ENCODE results near the gene RGMA.

- RAMPAGE, long total RNA: no peak
- RRBS: no CpG with 5 or more reads among the region's 5 CpGs
PRO-cap:
- standard: no peak
- CoPRO, capped RNA only, 2 experiments: no peak in any of the 2 experiments
- CoPRO, capped and uncapped RNA, 2 experiments: no peak in any of the 2 experiments
- CoPRO, uncapped RNA only, 2 experiments: no peak in any of the 2 experiments
CAGE:
- cytosol, long polyA plus RNA: no peak
- long polyA plus RNA: no peak
- nucleolus, long total RNA: no peak
- nucleus, long polyA plus RNA: no peak
Measured at GRCh38 chr15:91369746-91370019, 269.6 kb downstream of the SV2B start.

DNA sequence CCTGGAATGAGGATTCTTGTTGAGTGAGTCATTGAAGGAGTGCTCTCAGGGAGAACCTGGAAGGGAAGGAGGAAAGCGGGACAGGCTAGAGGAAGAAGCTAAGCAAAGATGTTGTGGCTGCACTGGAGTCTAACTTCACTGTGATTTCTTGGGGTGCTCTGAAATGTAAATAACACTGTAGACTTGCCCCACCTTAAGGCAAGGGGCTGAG is 307.2 kb downstream of the SV2B start:
- RAMPAGE, long total RNA: no peak
- RRBS: no CpG with 5 or more reads among the region's 1 CpG
PRO-cap:
- standard: no peak
- CoPRO, capped RNA only, 2 experiments: no peak in any of the 2 experiments
- CoPRO, capped and uncapped RNA, 2 experiments: no peak in any of the 2 experiments
- CoPRO, uncapped RNA only, 2 experiments: no peak in any of the 2 experiments
CAGE:
- cytosol, long polyA plus RNA: no peak
- long polyA plus RNA: no peak
- nucleolus, long total RNA: no peak
- nucleus, long polyA plus RNA: no peak

GRCh38 chr15:91496891-91497501 is 356.5 kb upstream of the SLCO3A1 start:
- RAMPAGE, long total RNA: no peak
- RRBS: no CpG with 5 or more reads among the region's 3 CpGs
PRO-cap:
- standard: no peak
- CoPRO, capped RNA only, 2 experiments: no peak in any of the 2 experiments
- CoPRO, capped and uncapped RNA, 2 experiments: no peak in any of the 2 experiments
- CoPRO, uncapped RNA only, 2 experiments: no peak in any of the 2 experiments
CAGE:
- cytosol, long polyA plus RNA: no peak
- long polyA plus RNA: no peak
- nucleolus, long total RNA: no peak
- nucleus, long polyA plus RNA: no peak

DNA sequence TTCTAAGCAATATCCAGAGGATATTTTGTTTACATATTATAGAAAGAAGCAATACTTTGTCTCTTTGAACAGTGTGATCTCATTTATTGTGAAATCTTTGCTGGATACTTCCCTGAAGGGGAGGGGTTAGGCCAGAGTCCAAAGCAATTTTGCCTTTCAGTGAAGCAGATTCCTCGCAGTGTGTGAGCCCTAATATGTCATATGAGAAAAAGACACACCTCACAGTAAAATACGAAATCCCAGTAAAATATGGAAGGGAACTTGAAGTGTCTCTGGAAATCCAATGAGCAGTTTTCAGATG is 158.6 kb upstream of the SLCO3A1 start:
- RAMPAGE, long total RNA: no peak
- RRBS: no CpG with 5 or more reads among the region's 2 CpGs
PRO-cap:
- standard: no peak
- CoPRO, capped RNA only, 2 experiments: no peak in any of the 2 experiments
- CoPRO, capped and uncapped RNA, 2 experiments: no peak in any of the 2 experiments
- CoPRO, uncapped RNA only, 2 experiments: no peak in any of the 2 experiments
CAGE:
- cytosol, long polyA plus RNA: no peak
- long polyA plus RNA: no peak
- nucleolus, long total RNA: no peak
- nucleus, long polyA plus RNA: no peak

DNA sequence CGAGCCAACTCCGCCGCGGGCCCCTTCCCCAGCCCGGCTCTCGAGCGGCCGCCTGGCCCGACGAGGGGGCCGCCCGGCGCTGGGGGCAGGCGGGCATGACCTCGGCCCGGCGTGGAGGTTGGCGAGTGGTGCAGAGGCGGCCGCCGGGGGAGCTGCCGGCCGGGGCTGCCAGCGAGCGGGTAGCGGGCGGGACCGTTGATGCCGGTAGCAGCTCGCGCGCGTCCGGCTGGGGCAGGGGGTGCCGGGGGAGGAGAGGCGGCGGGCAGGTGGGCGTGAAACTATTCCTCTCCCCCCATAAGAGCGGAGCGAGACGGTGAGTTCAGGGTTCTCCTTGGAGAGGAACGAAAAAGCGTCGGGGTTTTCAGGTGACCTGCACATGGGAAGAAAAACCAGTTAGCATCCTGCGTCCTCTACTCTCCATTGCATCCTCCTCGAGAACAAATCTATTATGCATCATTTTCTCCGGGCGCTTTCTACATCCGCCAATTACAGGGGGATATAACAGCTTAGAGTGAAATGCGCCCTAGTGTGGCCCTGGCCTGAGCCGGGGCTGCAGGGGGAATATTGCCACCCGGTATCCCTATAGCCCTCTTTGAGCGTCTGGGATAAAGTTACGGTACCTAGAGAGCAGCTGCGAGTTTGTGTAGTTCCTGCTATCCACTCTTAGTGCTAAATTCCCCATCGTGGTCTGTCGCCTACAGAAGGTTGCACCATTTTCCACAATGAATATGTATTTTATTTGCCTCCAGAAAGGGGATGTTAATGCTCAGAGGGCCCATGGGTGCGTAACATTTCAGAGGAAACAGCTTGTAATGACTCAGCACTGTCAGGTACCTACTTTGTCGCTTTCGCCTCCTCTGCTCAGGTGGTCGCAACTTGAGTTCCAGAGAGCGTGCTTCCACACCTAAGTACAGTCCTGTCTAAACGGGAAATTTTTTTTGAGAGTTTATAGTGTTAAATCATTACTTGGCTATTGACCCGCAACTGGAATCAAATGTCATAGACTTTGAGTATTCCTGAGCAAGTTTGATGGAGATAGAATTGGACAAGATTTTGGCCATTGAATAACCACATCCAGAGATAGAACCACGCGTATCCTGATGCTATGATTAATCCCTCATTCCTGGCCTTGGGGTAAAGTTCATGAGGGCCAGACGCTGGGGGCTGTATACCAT is 977 bp downstream of the SLCO3A1 start:
- RAMPAGE, long total RNA: no peak
- RRBS: 59% methylated on average over 26 of the region's 67 CpGs
PRO-cap:
- standard: no peak
- CoPRO, capped RNA only, 2 experiments: no peak in any of the 2 experiments
- CoPRO, capped and uncapped RNA, 2 experiments: no peak in any of the 2 experiments
- CoPRO, uncapped RNA only, 2 experiments: no peak in any of the 2 experiments
CAGE:
- cytosol, long polyA plus RNA: no peak
- long polyA plus RNA: no peak
- nucleolus, long total RNA: no peak
- nucleus, long polyA plus RNA: no peak

DNA sequence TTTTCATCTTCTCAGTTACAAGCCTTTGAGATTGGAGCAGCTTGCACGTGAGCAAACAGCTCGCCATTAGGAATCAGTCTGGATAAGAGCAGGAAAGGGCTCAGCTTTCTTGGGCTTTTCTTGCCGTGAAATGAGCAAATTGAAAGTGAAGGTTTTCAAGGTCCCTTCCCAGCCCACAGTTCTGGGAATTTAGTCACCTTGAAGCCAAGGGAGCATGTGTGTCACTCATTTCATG is 158.6 kb downstream of the SLCO3A1 start:
- RAMPAGE, long total RNA: no peak
- RRBS: no CpG with 5 or more reads among the region's 3 CpGs
PRO-cap:
- standard: no peak
- CoPRO, capped RNA only, 2 experiments: no peak in any of the 2 experiments
- CoPRO, capped and uncapped RNA, 2 experiments: no peak in any of the 2 experiments
- CoPRO, uncapped RNA only, 2 experiments: no peak in any of the 2 experiments
CAGE:
- cytosol, long polyA plus RNA: no peak
- long polyA plus RNA: no peak
- nucleolus, long total RNA: no peak
- nucleus, long polyA plus RNA: no peak

DNA sequence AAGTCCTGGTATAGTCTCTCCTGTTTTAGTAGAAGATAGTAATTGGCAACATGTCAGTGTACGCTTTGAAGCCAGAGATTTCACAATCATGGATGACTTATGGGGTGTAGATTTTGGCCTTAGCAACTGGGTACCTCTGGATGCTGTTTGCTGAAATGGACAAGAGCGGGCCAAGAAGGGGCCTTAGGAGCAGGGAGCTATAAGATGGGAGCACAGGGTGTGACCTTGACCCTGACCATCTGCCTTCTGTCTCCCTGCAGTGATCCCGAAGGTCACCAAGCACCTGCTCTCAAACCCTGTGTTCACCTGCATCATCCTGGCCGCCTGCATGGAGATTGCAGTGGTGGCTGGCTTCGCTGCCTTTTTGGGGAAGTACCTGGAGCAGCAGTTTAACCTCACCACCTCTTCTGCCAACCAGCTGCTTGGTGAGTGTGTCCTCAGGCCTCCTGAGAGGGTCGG is 266.7 kb downstream of the SLCO3A1 start:
- RAMPAGE, long total RNA: no peak
- RRBS: no CpG with 5 or more reads among the region's 6 CpGs
PRO-cap:
- standard: no peak
- CoPRO, capped RNA only, 2 experiments: no peak in any of the 2 experiments
- CoPRO, capped and uncapped RNA, 2 experiments: no peak in any of the 2 experiments
- CoPRO, uncapped RNA only, 2 experiments: no peak in any of the 2 experiments
CAGE:
- cytosol, long polyA plus RNA: no peak
- long polyA plus RNA: no peak
- nucleolus, long total RNA: no peak
- nucleus, long polyA plus RNA: no peak

GRCh38 chr15:92170119-92170408 is 223.6 kb upstream of the ST8SIA2 start:
- RAMPAGE, long total RNA: no peak
- RRBS: no CpG with 5 or more reads among the region's 2 CpGs
PRO-cap:
- standard: no peak
- CoPRO, capped RNA only, 2 experiments: no peak in any of the 2 experiments
- CoPRO, capped and uncapped RNA, 2 experiments: no peak in any of the 2 experiments
- CoPRO, uncapped RNA only, 2 experiments: no peak in any of the 2 experiments
CAGE:
- cytosol, long polyA plus RNA: no peak
- long polyA plus RNA: no peak
- nucleolus, long total RNA: no peak
- nucleus, long polyA plus RNA: no peak

DNA sequence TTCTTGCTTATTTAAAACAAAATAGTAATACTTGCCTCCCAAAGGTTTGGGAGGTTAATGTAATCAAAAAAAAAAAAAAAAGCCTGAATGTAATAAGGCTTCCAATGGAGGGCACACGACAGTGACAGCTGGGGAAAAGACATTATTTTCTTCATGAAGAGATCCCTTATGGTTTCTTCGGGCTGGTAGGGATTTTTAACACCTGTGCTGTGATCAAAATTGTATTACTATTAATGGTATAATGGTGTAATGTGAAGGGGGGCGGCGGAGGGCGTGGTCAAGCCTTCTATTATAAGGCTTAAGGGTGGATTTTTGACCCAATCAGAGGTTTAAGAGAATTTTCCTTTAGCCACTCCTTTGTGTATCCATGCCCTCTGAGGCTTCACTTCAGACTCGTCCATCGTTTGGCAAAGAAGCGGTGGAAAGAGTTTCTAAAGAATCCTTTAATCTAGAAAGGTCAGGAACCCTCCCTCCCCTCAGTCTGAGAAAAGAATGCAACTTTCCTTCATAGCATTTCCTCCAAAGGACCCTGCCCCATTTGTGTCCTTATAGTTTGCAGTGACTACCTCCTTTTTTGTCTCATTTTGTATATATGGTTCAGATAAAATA is 89.6 kb upstream of the CHD2 start:
- RAMPAGE, long total RNA: no peak
- RRBS: no CpG with 5 or more reads among the region's 8 CpGs
PRO-cap:
- standard: bidirectional peak, plus-strand start at position 385 of the sequence, minus-strand start at position 395 of the sequence
- CoPRO, capped RNA only, 2 experiments: peak in 2 of 2 experiments; most common plus-strand start position 385 of the sequence (in 2); most common minus-strand start position 229 of the sequence (in 1)
- CoPRO, capped and uncapped RNA, 2 experiments: peak in 2 of 2 experiments; most common plus-strand start position 385 of the sequence (in 2); most common minus-strand start position 140 of the sequence (in 1)
- CoPRO, uncapped RNA only, 2 experiments: peak in 2 of 2 experiments; most common plus-strand start position 385 of the sequence (in 1); most common minus-strand start position 229 of the sequence (in 1)
CAGE:
- cytosol, long polyA plus RNA: no peak
- long polyA plus RNA: no peak
- nucleolus, long total RNA: no peak
- nucleus, long polyA plus RNA: no peak

DNA sequence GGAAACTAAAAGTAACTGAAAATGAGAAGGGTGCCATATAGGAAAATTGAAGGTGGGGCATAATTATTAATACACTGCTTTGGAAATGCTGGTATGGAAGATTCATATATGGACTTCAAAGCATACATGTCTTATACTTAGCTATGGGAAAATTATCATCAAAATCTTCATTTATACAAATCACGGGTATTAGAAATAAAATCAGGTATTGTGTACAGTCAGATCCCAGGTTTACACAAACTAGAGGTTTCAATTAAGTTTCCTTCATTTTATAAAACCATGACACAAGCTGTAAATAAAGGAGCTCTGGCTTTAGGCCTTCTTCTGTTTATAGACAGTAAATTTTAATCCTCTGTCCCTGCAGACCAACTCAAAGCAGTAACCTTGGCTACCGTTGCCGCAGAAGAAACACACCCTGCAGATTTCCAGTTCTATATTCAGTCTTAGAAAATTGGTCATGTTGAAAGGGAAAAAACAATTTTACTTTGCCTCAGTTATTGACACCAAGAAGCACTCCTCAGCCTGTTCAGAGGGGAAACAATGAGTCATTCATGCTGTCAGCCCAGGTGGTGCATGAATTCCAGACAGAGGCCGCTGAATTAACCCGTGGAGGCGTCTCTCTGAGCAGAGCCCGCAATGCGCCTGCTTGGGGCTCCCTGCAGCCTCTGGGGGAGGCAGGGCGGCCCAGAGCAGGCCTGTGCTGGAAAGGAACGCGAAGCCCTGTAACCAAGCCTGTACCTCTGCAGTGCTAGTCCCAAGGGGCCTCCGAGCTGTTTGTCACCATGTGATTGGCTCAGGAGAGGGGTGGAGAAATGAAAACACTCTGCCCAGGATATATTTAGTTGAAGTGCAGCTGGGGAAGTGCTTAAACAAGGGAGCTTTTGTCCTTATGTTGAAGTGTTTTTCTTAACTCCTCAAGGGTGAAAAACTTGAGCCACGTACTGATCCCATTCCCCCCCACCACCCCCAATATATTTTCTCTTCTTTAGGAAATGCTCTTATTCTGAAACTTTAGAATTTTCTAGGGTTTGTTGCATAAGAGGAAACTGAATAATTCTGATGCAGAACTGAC is 68.5 kb upstream of the CHD2 start:
- RAMPAGE, long total RNA: no peak
- RRBS: no CpG with 5 or more reads among the region's 13 CpGs
PRO-cap:
- standard: bidirectional peak, plus-strand start at position 841 of the sequence, minus-strand start at position 667 of the sequence
- CoPRO, capped RNA only, 2 experiments: peak in 2 of 2 experiments; most common plus-strand start position 868 of the sequence (in 2); most common minus-strand start position 638 of the sequence (in 1)
- CoPRO, capped and uncapped RNA, 2 experiments: peak in 2 of 2 experiments; most common plus-strand start position 845 of the sequence (in 1); most common minus-strand start position 638 of the sequence (in 1)
- CoPRO, uncapped RNA only, 2 experiments: peak in 2 of 2 experiments; most common plus-strand start position 972 of the sequence (in 2); most common minus-strand start position 660 of the sequence (in 1)
CAGE:
- cytosol, long polyA plus RNA: no peak
- long polyA plus RNA: no peak
- nucleolus, long total RNA: no peak
- nucleus, long polyA plus RNA: no peak

- RAMPAGE, long total RNA: no peak
- RRBS: no CpG with 5 or more reads among the region's 4 CpGs
PRO-cap:
- standard: unidirectional peak, minus-strand start at chr15:92850363
- CoPRO, capped RNA only, 2 experiments: peak in 1 of 2 experiments; most common minus-strand start chr15:92850366 (in 1)
- CoPRO, capped and uncapped RNA, 2 experiments: no peak in any of the 2 experiments
- CoPRO, uncapped RNA only, 2 experiments: no peak in any of the 2 experiments
CAGE:
- cytosol, long polyA plus RNA: no peak
- long polyA plus RNA: no peak
- nucleolus, long total RNA: no peak
- nucleus, long polyA plus RNA: no peak
Measured at GRCh38 chr15:92850197-92850439, 50.0 kb upstream of the CHD2 start.

GRCh38 chr15:92882487-92883110 is 17.5 kb upstream of the CHD2 start:
- RAMPAGE, long total RNA: no peak
- RRBS: 2% methylated on average over 32 of the region's 82 CpGs
PRO-cap:
- standard: bidirectional peak, plus-strand start at chr15:92882829, minus-strand start at chr15:92882340
- CoPRO, capped RNA only, 2 experiments: peak in 2 of 2 experiments; most common plus-strand start chr15:92882829 (in 2); most common minus-strand start chr15:92882756 (in 1)
- CoPRO, capped and uncapped RNA, 2 experiments: peak in 2 of 2 experiments; most common plus-strand start chr15:92882829 (in 2); most common minus-strand start chr15:92882724 (in 1)
- CoPRO, uncapped RNA only, 2 experiments: peak in 2 of 2 experiments; most common plus-strand start chr15:92882829 (in 1); most common minus-strand start chr15:92882722 (in 1)
CAGE:
- cytosol, long polyA plus RNA: start-site peak on the plus strand at chr15:92882668-92882869, 365 and 179 reads in 2 replicates
- long polyA plus RNA: start-site peak on the plus strand at chr15:92882657-92882729, 70 and 60 reads in 2 replicates; start-site peak on the plus strand at chr15:92882802-92882835, 156 and 275 reads in 2 replicates
- nucleolus, long total RNA: no peak
- nucleus, long polyA plus RNA: start-site peak on the plus strand at chr15:92882719-92882835, 235 and 138 reads in 2 replicates

DNA sequence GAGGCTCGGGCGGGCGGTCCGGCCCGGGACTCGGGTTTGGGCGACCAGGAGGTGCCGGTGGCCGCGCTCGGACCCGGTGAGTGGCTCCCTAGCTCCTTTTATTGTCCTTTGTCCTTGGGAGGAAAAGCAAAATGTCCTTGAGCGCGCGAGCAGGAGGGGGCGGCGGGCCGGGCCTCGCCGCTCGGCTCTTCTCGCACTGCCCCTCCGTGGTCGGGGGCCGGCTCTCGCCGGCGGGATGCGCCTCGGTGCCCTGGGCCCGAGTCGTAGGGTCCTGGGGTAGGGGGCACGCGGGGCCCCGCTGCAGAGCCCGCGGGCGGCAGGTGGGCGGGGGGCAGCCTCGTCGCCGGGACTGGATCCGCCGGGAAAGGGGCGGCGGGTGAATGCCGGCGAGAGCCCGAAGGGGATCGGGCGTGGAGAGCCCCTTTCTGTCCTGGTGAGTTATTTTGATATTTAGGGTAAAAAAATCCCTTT is 17.0 kb upstream of the CHD2 start:
- RAMPAGE, long total RNA: no peak
- RRBS: 2% methylated on average over 14 of the region's 51 CpGs
PRO-cap:
- standard: bidirectional peak, plus-strand start outside the sequence, minus-strand start at position 302 of the sequence
- CoPRO, capped RNA only, 2 experiments: peak in 2 of 2 experiments; most common plus-strand start position 443 of the sequence (in 1); most common minus-strand start position 330 of the sequence (in 1)
- CoPRO, capped and uncapped RNA, 2 experiments: no peak in any of the 2 experiments
- CoPRO, uncapped RNA only, 2 experiments: peak in 2 of 2 experiments; most common plus-strand start position 101 of the sequence (in 1); most common minus-strand start position 389 of the sequence (in 1)
CAGE:
- cytosol, long polyA plus RNA: no peak
- long polyA plus RNA: no peak
- nucleolus, long total RNA: no peak
- nucleus, long polyA plus RNA: no peak

- RAMPAGE, long total RNA: no peak
- RRBS: no CpG with 5 or more reads among the region's 8 CpGs
PRO-cap:
- standard: no peak
- CoPRO, capped RNA only, 2 experiments: no peak in any of the 2 experiments
- CoPRO, capped and uncapped RNA, 2 experiments: no peak in any of the 2 experiments
- CoPRO, uncapped RNA only, 2 experiments: peak in 1 of 2 experiments; most common plus-strand start chr15:93004861 (in 1)
CAGE:
- cytosol, long polyA plus RNA: no peak
- long polyA plus RNA: no peak
- nucleolus, long total RNA: no peak
- nucleus, long polyA plus RNA: no peak
Measured at GRCh38 chr15:93004521-93004989, 84.5 kb downstream of the RGMA start.

- RAMPAGE, long total RNA: no peak
- RRBS: 32% methylated on average over 49 of the region's 110 CpGs
PRO-cap:
- standard: no peak
- CoPRO, capped RNA only, 2 experiments: no peak in any of the 2 experiments
- CoPRO, capped and uncapped RNA, 2 experiments: no peak in any of the 2 experiments
- CoPRO, uncapped RNA only, 2 experiments: no peak in any of the 2 experiments
CAGE:
- cytosol, long polyA plus RNA: no peak
- long polyA plus RNA: no peak
- nucleolus, long total RNA: no peak
- nucleus, long polyA plus RNA: no peak
Measured at GRCh38 chr15:93088732-93089597, at the start of gene RGMA. RGMA (minus strand) TSS chr15:93089211.

DNA sequence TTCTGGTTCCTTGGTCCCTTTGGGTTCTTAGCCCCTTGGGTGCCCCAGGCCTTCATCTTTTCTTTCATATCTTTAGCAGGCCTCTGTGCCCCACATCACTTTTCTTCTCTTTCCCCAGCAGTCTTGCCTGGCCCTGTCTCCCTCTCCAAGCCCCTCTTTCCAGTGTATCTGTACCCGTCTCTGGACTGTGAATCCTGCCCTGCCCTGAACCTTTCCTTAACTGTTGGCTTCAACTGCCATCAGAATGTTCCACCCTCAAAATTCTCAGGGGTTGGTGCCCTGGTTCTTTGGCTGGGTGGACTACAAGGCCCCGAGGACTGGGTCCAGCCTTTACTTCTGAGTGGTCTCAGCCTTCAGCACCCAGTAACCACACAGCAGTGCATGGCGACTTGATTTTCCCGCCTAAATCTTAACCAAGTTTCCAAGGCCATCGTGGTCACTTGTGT is 333.4 kb upstream of the RGMA start:
- RAMPAGE, long total RNA: no peak
- RRBS: no CpG with 5 or more reads among the region's 5 CpGs
PRO-cap:
- standard: no peak
- CoPRO, capped RNA only, 2 experiments: no peak in any of the 2 experiments
- CoPRO, capped and uncapped RNA, 2 experiments: no peak in any of the 2 experiments
- CoPRO, uncapped RNA only, 2 experiments: no peak in any of the 2 experiments
CAGE:
- cytosol, long polyA plus RNA: no peak
- long polyA plus RNA: no peak
- nucleolus, long total RNA: no peak
- nucleus, long polyA plus RNA: no peak

GRCh38 chr15:94229389-94230448 is 1.6 kb upstream of the MCTP2 start:
- RAMPAGE, long total RNA: no peak
- RRBS: no CpG with 5 or more reads among the region's 10 CpGs
PRO-cap:
- standard: no peak
- CoPRO, capped RNA only, 2 experiments: no peak in any of the 2 experiments
- CoPRO, capped and uncapped RNA, 2 experiments: no peak in any of the 2 experiments
- CoPRO, uncapped RNA only, 2 experiments: no peak in any of the 2 experiments
CAGE:
- cytosol, long polyA plus RNA: no peak
- long polyA plus RNA: no peak
- nucleolus, long total RNA: no peak
- nucleus, long polyA plus RNA: no peak

DNA sequence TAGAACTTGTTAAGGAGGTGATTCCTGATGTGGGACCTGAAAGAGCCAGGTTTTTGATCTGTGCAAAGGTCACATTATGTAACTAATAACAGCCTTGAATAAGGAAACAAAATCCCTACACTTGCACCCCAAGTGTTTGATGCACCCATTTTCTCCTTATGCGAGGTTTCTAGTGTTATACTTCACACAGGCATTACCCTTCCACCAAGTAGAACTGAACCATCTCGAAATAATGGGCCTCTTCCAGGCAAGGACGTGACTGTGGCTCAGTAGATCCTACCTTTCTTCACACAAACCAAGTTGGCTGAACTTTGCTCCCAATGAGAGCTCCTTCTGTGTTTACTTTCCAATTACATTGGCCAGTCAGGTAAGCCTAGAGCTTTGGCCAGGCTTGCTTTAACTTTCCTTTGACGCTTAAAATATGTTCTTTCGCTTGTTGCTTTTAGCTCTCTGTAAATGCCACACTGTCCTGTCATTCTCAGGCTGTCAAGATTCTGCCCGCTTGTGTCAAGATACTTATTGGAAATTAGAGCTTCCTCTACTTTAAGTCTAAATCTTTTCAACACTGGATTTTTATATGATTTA is 16.9 kb downstream of the MCTP2 start:
- RAMPAGE, long total RNA: no peak
- RRBS: no CpG with 5 or more reads among the region's 6 CpGs
PRO-cap:
- standard: no peak
- CoPRO, capped RNA only, 2 experiments: no peak in any of the 2 experiments
- CoPRO, capped and uncapped RNA, 2 experiments: no peak in any of the 2 experiments
- CoPRO, uncapped RNA only, 2 experiments: no peak in any of the 2 experiments
CAGE:
- cytosol, long polyA plus RNA: no peak
- long polyA plus RNA: no peak
- nucleolus, long total RNA: no peak
- nucleus, long polyA plus RNA: no peak

DNA sequence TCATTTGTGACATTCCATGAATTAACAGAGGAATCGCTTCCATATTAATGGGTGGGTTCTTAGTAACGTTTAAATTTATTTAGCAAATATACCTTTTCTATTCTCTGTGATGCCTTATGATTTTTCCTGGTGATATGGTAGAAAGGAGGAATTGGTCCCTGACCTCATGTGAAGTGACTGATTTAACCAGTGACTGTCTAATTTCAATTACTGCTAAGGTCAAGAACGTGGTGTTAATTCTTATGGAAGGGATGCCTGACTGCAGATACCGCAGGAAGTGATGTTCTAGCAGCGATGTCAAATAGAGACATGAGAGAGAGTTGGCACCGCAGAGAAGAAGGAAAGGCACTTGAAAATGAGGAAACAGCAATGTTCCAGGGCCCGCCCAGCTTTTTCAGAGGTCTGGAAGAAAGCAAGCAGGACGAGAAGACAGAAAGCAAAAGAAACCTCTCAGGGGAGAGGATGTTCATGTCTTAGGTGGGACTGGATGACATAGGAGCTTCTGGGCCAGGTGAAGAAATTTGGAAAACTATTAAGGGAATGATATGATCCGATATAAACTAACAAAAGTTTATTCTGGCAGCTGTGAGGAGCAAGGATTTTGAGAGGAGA is 146.3 kb downstream of the MCTP2 start:
- RAMPAGE, long total RNA: no peak
- RRBS: no CpG with 5 or more reads among the region's 9 CpGs
PRO-cap:
- standard: no peak
- CoPRO, capped RNA only, 2 experiments: no peak in any of the 2 experiments
- CoPRO, capped and uncapped RNA, 2 experiments: no peak in any of the 2 experiments
- CoPRO, uncapped RNA only, 2 experiments: no peak in any of the 2 experiments
CAGE:
- cytosol, long polyA plus RNA: no peak
- long polyA plus RNA: no peak
- nucleolus, long total RNA: no peak
- nucleus, long polyA plus RNA: no peak

Data from K562 (cell line).